WTC11 (cell line): ENCODE measurements around a stretch of chr9.

DNA sequence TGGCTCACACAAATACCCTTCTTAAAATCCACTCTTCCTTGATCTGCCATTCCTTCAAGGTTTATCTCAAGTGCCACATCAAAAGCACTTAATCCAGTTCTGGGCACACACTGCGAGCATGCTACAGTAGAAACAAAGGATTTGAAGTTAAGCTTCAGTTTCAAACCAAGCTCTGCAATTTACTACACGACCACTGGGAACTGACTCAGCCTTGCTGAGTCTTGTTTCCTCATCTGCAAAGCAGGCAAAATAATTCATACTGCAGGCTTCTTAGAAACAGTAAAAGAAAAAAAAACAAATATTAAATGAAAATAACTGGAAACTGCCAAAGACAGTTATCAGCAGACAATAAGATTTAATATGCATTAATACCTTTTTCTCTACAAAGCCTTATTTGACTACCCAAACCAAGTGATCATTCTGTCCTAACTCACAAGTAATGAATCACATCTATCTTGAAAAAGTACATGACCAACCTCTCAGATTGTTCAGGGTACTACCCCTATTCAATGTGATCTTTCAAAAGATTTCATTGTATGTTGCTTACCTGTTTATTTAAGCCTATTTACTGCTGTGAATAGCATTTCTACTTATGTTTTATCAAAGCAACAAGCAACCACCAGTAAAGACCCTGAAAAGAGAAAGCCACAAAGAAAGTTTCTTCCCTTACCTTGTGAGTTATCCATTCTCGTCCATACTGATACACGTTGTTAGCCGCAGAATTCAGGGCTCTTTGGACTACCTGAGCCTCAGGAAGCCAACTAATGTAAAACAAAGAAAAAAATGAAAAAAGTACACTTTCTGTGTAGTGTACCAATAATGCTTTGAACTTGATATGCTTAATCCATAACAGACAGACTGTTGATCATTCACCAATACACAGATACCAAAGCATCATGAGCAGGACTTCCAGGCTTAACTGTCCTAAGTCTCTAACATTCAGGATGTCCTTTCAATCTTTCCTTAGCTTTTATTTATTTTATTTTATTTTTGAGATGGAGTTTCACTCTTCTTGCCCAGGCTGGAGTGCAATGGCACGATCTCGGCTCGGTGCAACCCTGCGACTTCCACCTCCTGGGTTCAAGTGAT lies 50.9 kb upstream of the CTNNAL1 start:
- PRO-cap: no peak

DNA sequence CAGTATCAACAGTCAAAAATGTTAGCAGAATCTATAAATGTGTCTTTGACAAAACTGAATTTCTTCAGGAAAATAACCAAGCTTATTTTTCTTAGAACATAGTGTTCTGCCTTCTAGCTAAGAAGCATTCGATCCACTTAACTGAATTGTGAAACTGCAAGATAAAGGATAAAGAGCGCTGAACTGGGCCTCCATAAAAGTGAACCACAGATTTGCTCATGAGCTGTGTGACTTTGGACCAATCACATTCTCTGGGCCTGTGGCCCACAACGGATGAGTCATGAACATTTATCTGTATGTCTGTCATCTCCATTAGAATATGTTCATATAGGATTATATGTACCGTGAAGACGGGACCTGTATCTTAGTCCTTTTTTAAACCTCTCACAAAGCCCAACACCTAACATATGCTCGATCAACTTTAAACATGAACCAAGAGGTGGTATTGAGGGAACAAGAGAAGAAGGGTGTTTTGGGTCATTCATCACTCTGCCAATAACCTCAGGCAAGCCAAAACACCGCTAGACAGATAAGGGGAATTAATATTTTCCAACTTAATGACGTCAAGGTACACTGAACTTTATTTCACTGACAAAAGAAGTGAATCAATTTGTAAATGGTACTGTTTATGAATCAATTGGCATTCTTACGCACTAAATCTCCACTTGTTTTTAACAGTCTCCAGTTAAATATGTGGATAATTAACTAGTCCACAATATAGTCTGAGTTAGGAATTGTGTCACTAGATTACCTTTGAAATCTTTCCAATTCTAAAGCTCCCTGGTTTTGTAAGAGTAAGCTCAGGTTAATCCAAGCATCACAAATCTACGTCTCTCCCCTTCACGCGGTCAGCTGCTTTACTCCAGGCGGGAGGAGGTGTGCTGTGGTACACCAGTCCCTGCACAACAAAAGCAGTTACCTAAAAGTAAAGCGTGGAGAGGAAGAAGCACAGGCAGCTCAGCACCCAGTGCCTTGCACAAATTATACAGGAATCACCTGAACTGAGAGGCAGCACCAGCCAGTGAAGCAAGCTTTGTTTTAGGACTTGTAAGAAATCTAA lies 1.6 kb downstream of the TMEM245 start:
- PRO-cap: no peak

- PRO-cap: no peak
Observed at GRCh38 chr9:109331219-109331946, 10.5 kb upstream of the EPB41L4B start.

DNA sequence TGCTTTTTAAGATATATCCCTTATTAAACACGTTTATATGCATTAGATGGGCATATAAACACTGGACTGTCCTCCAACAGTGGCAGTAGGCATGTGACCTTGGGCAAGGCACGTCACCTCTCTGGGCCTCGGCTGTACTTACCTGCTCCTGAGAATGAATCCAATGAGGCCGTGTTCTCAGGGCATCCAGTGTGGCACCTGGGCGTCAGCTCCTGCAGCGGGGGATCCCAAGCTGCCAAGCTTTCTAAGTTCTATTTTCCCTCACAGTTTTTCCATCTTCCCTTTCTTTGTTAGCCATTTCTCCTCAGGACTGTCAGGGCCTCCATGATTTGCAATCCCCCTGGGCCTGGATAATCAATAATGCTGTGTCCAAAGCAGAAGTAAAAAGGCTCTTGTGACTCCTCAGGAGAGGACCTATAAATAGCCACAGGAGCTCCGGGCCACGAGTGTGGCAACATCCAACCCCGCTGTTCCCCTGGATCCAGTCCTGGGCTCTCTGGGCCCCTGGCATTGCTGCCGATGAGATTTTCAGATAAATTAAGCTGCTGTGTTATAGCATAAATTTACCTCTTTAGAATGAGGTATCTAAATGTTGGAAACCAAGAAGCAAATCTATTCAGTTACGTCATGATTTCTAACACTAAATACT lies 76.9 kb downstream of the PTPN3 start:
- PRO-cap: no peak

- PRO-cap: no peak
Observed at GRCh38 chr9:109447662-109448370, 50.3 kb downstream of the PTPN3 start.

DNA sequence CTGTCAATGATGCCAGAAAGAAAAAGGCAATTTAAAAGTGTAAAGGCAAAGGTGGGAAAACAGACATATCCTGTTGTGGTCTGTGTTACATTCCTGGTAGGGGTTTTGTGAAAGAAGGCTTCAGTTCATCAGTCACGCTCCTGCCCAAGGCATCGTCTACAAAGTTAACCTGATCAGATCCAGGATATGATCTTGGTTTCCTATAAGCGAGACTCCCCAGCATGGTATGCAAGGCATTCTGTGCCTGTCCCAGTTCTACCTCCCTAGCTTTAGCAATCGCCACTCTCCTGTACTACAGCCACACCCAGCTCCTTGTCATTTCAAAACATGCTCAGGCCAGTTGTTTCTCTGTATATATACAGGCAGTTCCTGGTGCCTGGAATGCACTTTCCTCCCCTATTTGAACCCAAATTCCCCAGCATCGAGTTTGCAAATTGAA lies 58.0 kb upstream of the PTPN3 start:
- PRO-cap: no peak

GRCh38 chr9:109736691-109737026 lies 43.3 kb upstream of the PALM2AKAP2 start:
- PRO-cap: no peak

GRCh38 chr9:109780567-109781385 lies 778 bp downstream of the PALM2AKAP2 start:
- PRO-cap: no peak

DNA sequence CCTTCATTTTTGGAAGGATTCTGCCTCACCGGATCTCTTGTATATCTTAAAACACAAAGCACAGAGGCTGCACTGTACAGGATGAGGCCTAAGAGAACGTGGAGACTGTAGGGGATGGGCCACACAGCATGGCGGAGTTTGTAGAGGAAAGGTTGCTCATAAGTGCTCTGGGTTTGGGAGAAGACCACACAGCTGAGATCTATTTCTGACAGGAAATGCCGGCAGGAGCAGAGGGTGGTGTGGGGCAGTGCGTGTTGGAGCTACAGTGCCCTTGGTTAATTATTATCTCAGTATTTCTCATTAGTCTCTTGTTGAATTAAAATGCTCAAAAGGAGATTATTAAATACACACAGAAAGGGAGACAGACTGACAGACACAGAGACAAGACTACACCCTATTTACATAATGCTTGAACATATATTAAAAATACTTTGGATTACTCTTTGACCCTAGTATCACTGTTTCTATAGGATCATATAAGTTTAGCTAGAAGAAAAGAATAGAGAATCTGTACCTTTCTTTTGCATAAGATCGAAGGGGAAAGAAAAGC lies 9.6 kb downstream of the PALM2AKAP2 start:
- PRO-cap: no peak

DNA sequence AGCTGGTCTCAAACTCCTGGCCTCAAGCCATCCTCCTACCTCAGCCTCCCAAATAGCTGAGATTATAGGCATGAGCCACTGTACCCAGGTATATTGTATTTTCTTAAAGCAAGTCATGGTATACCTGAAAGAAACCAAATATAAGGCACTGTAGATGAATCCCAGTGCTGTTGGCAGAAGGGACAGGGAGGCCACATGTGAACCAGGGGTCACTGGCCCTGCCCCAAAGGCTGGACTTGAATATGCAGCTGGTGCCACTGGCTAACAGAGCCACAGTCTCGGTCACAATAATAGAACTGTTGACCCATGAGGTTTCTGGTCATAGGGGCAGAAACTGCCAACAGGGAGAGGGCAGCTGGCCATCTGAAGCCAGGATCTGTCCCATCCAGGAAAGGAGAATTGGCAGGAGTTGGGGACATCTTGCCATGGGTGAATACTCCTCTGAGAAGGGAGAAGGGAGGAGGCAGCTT lies 31.8 kb downstream of the PALM2AKAP2 start:
- PRO-cap: no peak

DNA sequence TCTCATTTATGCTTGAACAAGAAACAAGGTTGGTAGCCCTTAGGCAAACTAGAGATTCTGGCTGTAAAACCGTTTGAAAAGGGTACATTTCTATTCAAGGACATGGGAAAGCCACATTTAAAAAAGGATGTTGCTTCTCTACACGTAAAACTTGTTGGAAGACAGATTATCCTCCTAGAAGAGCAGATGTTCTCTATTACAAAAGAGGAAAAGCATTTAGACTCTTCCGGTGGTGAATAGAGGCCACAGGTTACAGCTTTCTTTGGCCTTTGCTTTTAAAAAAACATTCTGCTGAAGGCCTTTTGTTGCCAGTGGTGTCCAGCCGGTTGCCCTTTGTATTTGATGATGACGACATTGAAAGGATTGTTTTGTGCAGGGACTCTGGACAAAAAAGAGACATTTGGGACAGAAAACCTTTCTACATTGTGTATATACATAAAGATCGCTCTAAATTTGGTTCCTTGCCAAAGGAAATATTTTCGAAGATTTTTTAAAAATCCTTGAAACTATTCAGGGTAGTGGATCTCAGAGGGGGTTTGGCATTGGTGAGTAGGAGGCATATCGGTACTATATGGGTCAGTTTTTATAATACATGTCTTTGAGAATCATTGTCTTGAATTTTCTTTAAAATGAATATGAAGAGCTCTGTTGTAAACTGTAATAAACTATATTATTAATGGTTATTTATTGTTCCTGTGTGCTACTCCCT lies 180.3 kb downstream of the C9orf152 start:
- PRO-cap: no peak

GRCh38 chr9:110114644-110115320 lies 93.2 kb downstream of the C9orf152 start:
- PRO-cap: bidirectional peak, plus-strand start at chr9:110115094, minus-strand start at chr9:110114903

DNA sequence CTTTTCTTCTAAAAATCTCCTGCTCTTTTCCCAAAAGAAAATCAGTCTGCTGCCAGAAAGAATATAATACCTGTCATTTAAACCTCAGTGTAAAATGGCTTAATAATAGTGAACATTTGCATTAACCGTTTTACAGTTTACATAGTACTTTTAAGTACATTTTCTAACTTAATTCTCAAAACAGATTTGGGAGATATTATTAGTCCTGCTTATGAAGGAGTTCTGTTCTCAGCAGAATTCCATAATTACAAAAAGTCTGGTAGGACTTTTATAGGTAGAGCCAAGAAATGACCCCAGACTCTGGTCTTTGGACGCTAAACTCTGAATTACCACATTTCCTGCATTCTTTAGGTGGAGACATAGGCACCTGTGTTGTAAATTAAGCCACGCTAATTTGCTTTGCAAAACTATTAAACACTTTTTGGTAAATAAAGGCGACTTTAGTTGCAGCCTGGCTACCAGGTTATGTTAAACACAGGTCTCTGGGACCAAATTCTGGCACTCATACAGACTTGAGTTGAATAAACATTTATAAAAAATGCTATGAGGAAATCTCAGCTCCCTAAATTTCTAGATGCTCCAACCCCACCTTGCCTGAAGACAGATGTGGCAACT lies 77.8 kb downstream of the C9orf152 start:
- PRO-cap: no peak

- PRO-cap: no peak
Observed at GRCh38 chr9:110137637-110138818, 69.9 kb downstream of the C9orf152 start.

GRCh38 chr9:110650838-110651309 lies 17.7 kb upstream of the MUSK start:
- PRO-cap: no peak

DNA sequence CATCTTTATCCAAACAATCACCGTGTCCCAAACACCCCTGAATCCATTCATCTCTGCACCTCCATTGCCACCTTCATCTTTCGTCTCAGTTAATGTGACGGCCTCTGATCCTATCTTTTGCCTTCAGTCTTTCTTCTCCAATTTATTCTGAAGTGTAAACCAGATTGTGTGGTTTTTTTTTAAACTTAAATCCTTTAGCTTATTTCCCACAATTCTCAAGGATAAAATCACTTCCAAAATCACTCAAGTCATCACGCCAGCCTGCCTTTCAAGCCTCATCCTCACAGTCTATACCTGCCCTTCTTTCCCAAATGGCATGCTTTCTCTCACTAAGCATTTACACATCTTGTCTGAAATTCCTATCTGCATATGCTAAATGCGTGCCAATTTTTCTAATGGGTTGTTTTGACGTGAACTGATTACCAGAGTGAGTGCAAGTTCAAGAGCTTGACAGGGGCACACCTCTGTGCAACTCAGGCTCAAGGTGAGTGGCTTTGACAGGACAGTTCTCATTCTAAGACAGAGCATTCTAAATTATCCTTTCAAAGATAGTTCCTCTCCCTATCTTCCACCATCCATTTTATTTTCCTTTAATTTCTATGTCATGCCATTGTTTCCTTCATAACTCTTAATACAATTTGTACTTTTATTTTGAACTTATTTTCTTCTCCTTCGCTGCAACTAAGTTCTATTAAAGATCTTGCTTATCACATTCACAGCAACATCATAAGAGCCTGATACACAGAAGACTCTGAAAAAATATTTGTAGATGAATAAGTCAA lies 170.2 kb downstream of the LPAR1 start:
- PRO-cap: no peak

DNA sequence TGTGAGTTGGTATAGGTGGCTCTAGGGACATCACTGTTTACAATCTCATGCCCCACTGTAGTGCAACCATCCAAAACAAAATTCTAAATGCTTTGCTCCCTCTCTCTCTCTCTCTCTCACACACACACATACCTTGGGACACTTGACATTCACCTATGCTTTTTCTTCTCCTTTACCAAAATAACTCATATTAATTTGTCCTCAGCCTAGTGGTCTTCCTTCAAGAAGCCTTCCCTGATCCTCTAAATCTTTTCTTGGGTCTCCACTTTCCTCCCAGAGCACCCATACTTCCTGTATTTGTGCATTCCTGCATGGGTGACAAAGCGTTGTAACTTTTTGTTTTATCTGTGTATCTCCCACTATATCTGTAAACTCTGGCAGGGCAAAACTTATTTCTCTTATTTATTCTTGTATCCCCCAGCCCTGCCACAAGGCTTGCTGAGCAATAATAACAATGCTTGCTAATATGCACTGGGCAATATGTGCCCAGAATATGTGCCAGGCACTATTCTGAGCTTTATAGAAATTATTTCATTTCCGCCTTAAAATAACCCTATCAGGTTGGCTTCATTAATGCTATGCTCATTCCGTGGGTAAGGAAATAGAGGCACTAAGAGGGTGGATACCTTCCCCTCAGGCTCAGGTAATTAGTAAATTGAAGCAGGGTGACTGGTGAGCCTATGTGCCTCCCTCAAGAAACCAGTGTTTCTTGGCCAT lies 69.8 kb downstream of the LPAR1 start:
- PRO-cap: no peak

DNA sequence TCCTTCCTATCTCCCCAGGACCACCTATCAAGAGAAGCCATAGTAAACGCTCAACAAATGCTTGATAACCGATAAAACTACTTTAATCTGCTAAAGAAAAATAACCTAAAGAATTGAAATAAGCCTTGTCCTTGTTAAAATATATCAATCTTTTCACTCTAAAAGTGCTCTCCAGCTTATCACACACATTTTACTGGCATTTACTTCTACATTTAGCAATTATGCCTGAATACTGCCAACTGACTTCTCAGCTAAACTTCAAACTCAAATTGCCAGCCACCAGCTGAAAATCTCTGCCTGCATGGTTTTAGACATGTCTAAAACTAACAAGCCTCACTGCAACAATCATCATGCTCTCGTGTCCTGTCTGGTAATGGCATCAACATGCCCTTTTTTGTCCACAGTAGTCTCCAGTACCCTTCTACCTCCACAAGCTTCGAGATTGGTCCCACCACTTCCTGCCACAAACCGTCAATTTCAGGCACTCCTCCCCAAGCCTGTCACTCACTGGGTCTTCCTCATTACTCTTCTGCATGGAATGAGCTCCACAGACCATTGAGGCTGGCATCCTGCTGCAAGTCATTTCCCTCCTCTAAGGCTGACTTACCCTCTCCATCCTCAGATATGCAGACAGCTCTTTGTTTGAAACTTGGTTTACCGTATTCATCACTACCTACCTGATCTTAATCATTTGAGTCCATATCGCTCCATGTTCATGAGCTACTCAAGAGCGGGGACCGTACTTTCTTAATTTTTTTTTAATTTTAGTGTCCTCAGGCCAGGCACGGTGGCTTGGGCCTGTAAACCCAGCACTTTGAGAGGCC lies 9.1 kb downstream of the LPAR1 start:
- PRO-cap: no peak

- PRO-cap: no peak
Observed at GRCh38 chr9:111039398-111039522, 990 bp upstream of the LPAR1 start.

- PRO-cap: no peak
Observed at GRCh38 chr9:111569989-111570636, 29.3 kb downstream of the PTGR1 start.